Mammary microvascular endothelial cell (primary cell): ENCODE measurements around the genes RPS23 and RASA1.

DNA sequence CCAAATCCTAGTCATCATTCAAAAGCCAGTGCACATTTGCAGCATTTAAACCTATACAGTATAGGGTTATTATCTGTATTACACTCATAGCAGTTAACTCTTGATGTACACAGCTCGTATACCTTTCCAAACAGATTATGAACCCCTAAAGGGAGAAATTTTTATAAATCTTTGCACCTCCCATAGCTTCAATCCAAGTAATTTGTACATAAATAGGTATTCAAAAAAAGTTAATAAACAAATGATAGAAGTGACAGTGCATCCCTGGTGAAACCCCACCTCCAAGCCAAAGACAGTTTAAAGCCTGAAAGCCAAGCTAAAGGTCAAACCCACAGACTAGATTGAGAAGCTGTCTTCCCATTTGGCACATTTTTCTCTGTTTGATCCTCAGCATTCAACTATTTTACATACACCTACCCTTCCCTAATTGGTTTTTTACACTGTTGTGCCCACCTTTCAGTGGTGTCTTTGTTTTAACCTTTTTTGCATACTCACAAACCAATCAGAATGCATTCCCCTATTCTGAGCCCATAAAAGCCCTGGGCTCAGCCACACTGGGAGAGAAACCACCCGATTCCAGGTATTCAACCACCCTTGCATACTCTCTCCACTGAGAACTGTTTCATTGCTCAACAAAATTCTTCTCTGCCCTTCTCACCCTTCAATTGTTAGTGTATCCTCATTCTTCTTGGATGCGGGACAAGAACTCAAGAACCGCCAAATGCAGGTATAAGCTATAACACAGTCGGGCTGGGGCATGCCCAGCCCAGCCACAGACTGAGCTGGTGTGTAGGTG lies 141.3 kb downstream of the SSBP2 start:
- RAMPAGE, long total RNA = no peak

DNA sequence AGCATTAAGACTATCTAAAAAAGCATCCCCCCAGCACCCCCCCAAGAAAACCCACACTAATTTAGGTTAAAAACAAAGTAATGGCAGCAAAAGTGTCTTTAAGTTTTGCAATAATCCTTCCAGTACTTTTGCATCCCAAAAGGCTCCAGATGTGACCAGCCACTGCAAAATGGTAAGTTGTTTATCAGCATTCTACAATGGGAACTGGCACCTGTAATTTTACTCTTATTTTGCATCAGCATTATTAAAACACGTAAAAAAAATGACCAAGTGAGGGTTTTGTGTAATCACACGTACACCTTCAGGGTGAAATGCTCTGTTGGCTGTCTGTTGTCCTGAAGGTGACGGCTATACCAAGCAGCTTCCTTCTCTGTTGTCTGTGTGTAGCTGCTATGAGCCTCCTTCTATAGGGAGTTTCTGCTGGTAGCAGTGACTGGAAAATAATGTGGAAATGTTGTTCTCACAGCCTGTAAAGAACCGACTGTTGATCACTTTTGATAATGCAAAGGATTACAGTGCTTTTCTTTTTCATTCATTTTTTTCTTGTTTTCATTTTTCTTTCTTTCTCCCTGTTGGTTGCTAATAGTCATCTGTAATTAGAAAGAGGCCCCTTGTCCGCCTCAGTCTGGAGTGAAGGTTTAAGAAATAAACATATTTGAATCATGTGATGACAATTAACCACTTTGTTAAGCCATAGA lies 37.0 kb upstream of the SSBP2 start:
- RAMPAGE, long total RNA = no peak

DNA sequence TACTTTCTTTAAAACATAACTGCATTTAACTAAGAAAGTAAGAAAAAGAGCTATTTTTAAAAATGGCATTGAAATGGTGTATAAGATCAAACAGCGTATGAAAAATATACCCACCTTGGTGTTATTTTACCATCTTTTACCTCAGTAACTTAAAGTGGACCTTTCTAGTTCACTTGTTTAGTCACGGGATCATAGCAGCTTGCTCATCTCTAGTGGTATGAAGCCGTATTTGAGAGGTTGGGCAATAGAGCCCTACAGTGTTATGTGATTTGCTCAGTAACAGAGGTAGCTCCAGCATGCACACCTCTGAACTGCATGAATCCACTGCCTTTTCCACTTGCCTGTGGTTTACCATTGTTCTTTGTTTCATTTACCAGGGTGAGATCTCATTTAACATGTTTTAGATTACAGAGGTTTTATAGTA lies 134.3 kb downstream of the ATG10 start:
- RAMPAGE, long total RNA = no peak

DNA sequence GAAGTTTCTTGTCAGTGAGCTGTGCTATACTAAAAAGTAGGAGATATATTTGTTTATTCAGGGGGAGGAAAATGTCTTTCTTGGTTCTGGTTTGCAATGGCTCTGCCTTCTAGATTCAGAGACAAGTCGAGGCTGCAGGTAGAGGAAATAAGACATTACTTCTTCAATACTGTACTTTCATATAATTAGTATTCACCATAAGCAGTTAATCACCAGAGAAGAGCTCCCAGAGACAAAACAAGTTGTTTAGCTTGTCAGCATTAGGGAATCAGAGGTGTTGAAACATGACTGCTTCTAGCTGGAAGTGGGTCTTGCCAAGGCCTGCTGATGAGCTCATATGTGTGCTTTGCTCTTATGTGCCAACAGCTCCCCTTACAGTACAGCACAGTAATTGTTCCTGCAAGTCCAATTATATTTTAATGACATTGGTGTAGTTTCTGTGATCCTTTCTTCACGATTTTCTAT lies 112.4 kb downstream of the RPS23 start:
- RAMPAGE, long total RNA = no peak

DNA sequence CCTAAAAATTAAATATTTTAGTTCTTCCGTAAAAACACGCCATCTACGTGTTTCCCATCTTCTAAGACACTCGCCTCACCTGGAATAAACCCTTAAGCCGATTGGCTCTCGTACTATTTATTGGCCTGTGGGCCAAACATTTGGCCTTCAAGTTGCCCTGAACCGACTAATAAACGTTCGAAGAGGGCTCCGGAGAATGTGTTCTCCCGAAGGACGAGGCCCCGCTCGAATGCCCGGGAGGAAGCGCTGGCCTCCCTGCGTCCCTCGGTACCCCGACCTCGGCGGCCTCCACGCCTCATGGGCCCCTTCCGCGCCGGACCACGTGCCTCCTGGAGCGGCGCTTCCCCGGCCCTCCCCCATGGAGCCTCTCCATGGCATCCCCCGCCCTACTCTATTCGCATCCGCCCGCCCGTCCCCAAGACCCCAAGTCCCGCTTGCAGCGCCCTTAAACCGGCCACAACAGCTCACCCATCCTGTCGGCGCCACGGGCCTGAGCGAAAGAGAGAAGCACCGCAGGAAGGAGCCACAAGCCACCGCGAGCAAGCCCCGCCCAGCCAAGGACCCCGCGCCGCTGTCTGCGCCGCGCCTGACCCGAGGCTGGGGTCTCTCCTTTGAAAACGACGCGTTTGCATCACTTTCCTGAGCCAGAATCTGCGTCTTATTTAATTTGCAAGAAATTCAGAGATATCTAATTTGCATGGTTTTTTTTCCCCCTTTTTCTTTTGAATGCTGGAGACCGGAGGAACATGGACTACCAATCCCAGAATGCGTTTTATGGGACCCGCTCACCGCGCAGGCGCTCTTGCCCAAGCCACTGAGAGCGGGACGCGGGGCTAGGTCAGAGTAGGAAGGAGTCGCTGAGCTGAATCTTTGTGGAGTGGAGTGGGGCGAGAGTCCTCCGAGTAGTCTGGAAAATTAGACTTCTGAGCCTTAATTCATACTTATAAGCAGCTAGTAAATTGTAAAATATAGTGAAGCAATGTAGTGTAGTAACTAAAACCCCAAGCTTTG lies at the start of gene RPS23:
Gene RPS23 (minus strand): TSS at position 503 of the 1,011 bp plus-strand sequence.
- RAMPAGE, long total RNA = start-site peak on the minus strand centred at position 522 of the sequence, 62 bp wide, 51,503 and 31,817 reads in 2 replicates

- RAMPAGE, long total RNA = no peak
Measured at GRCh38 chr5:82279395-82280444, 1.6 kb upstream of the RPS23 start.

DNA sequence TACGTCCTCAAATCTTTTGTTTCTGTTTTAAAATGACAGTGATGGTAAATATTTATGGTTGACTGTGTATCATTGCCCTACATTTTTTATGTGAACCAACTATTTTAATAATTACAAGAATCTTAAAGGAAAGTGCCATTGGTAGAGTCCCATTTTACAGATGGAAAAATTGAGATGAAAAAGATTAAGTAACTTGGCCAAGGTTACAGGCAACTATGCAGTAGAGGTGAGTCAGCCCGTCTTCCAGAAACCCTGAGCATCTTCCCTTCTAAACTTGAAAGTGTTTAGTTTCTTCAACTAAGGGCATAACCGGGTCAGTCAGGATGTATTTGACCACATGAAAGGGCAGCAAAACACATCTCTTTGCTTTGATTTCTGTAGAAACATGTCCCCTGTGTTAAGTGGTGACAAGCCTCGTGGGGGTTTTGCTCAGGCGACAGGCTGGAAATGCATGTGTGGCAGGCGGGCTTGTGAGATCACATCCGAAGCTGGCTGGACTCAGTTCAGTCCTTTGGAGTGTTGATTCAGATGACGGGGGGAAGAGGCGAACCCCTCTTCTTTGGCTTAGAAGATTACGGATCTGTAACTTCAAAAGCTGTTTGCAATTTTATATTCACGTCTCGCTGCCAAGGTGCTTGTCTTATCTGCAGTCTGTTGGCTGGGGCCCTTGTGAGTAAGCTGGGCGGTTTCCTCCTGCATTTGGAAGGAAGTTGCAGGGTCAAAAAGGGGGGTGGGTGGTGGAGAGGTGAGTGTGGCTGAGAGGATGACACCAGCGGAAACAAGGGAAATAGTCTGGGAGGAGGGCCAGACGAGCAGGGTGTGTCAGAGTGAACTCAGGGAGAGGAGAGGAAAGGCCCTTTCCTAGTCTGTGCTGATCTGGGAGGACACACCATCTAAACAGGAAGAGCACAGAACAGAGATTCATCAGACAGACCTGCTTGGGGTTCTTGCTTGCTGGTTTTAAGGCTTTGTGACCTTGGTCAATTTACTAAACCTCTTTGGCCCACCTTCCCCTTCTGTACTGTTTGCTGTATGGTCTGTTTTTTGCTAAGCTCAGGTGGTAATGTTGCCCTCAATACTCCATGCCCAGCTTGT lies 78.9 kb upstream of the RPS23 start:
- RAMPAGE, long total RNA = no peak

DNA sequence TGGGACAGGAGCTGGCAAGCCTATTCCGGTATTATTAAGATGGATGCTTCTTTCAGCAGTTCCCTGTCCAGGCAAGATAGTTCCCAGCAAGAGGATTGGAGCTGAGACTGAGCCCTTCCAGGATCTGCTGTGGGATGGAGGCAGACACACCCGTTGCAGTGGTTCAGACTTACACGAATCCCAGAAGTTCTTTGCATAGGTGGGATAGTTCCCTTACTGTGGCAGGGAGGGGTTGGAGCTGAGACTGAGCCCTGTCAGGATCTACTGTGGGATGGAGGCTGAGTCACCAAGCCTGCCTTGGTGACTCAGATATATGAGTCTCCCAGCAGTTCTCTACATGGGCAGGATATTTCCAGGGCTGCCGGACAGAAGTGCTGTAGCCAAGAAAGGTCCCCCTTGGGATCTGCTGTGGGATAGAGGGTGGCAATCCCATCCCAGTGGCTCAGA lies 18.5 kb downstream of the XRCC4 start:
- RAMPAGE, long total RNA = no peak

DNA sequence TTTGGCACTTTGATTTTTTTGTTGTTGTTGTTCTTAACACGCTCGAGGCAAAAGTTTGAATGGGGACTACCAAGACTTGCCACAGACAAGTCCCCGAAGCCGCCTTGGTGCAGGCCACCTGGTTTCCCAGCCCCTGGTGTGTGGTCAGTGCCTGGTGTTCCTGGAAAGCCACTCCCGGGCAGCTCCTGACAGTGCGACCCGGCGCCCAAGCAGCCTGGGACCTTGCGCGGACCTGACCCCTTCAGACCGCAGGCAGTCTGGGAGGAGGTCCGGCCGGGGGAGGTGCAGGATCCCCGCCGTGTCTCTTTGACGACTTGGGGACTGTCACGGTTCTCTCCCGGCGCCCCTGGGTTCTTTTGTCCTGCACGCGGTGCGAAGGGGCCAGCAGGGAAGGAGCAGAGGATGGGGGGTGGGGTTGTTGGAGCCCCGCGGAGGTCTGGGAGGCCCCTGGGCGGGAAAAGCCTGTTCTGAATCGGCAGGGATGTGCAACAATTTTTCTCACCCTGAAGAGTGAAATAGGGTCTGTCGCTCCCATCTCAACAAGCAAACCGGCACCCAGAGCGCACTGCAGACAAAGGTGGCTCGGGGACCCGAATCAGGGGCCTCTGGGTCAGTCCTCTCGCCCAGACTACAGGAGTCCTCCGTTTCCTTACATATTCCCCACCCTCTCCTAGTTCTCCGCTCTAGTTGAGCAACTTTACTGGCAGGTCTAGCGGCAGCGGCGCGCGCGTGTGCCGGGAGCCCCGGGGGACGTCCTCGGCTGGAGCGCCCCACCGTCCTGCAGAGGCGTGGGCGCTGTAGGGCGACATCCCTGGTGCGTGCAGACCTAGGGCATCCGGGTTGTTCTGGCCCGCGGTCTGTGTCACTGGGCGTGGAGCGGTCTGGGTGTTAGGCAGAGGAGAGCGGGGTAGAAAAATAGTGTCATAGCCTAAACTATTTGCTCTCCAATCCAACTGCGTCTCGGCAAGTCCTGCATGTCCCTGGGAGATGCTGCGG lies 1.1 kb downstream of the VCAN start:
- RAMPAGE, long total RNA = no peak

GRCh38 chr5:84315545-84315829 lies 69.2 kb downstream of the EDIL3 start:
- RAMPAGE, long total RNA = no peak

- RAMPAGE, long total RNA = no peak
Measured at GRCh38 chr5:84381793-84382998, 2.5 kb downstream of the EDIL3 start.

GRCh38 chr5:85293385-85293732 lies 908.7 kb upstream of the EDIL3 start:
- RAMPAGE, long total RNA = no peak

DNA sequence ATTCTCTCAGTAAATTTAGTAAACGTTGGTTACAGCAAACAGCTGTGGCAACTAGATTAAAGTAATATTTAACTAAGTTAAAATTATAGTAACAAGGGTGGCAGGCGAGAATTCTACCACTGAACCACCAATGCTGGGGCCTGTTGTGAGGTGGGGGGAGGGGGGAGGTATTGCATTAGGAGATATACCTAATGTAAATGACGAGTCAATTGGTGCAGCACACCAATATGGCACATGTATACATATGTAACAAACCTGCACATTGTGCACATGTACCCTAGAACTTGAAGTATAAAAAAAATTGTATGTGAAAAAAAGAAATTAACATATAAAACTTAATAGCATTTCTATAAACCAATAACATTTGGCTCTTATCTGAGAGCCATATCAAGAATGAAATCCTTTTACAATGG lies 245.0 kb upstream of the COX7C start:
- RAMPAGE, long total RNA = no peak

GRCh38 chr5:86620090-86621010 lies 2.6 kb downstream of the COX7C start:
- RAMPAGE, long total RNA = no peak

- RAMPAGE, long total RNA = no peak
Measured at GRCh38 chr5:86679567-86680085, 61.9 kb downstream of the COX7C start.

GRCh38 chr5:87267787-87268096 lies at the start of gene RASA1:
TSS of gene RASA1 (plus strand) at chr5:87267883.
- RAMPAGE, long total RNA = no peak

- RAMPAGE, long total RNA = no peak
Measured at GRCh38 chr5:87411046-87411451, 1.7 kb downstream of the CCNH start.

DNA sequence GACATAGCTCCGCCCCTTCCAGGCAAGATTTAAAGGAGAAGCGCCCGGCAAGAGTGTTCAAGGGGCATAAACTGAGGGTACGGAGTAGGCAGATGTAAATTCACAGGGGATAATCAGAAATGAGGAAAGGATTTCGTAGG lies 212 bp upstream of the CCNH start:
- RAMPAGE, long total RNA = no peak

DNA sequence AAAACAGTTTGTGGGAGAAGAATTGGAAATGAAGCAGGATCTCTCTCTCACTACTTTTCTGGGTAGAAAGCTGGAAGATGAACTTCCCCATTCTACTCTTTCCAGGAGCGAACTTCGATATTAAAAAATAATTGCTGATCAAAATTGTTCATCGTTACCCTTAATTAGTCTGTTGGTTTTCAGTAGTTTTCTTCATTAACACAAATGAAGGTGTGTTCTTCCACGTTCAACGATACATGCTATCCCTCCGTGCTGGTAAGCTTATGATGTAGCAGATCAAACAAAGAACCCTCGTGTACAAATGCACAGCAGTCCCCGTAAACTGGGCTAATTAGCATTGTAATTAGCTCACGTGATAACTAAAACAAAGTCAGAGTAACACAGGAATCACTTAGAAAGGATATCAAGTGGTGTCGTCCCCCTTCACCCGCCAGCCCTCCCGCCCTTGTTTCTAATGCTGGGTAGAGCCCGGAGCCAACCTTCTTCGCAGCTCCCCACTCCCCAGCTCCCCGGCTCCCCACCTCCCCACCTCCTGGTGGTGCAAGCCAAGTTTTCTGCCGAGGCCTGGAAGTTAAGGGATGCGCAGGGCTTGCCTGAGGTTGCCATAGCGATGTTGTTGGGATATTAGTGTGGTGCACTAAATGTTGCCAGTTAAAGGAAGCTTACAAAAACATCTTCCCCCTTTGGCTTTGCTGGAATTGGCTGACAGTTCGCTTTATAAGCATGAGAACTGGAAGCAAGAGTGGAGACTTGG lies 357.8 kb upstream of the CCNH start:
- RAMPAGE, long total RNA = no peak

DNA sequence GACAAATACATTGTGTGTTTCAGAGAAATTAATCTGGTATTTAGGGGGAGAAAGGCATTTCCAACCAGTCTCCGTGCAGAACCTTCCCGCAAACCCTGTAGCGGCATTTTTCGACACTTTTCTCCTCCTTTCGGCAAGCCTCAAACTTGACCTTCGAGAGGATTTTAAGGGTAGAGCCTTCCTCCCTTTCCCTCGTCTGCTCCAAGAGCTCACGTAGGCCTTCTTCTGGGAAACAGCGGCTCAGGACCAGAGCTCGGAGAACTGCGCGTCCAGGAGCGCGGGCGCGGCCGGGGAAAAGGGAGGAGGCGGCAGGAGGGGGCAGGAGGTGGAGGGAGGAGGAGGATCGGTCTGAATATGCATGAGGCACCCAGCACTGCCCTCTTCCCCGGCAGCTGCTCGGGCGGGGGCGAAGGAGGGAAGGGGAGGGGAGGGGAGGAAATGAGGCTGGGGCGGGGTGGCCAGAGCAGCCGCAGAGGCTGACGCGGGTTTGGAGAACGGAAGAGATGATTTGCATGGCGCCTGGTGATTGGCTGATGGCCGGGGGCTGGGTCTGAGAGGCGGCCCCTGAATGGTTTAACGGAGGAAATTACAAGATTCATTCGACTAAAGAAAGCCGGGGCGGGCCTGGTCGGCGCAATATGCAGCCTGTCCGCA lies 127.5 kb downstream of the TMEM161B start:
- RAMPAGE, long total RNA = no peak